ENCODE measurements around a stretch of chr10.

GRCh38 chr10:3485269-3485801 is 299.7 kb downstream of the KLF6 start:
- PRO-cap: bidirectional peak, plus-strand start at chr10:3485695, minus-strand start at chr10:3485439

DNA sequence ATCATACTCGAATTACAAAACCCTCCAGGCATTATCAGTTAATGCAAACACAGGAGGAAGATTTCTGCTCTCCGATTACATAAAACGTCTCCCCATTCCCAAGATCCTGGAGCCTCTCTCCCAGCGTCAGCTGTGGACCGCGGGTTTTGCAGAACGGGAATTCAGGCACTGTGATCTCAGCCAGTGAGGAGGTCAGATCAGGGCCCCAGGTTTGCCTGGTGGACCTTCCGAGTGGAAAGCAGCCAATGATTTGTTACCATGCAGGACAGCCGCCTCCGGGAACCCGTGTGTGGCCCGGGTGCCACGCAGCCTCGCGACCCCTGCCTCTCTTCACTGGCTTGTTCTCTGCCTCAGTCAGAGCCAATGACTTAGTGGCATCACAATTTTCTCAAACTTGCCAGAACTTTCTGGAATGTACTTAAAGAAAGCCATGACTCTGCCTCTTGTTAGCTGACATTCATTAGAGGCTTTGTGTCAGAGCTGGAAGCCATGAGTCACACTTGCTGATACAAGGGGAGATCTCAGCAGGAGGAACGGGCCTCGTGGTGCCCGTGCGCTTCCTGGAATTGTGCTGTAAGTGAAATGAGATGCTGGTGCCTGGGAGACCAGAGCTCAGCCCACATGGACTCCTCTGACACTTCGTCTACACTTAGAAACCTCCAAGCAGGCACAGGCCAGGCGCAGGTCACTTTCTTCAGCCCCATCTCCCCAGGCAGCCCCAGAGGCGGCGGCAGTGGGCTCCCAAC is 246.1 kb downstream of the KLF6 start:
- PRO-cap: bidirectional peak, plus-strand start at position 585 of the sequence, minus-strand start at position 335 of the sequence

GRCh38 chr10:3556079-3556580 is 228.9 kb downstream of the KLF6 start:
- PRO-cap: no peak

DNA sequence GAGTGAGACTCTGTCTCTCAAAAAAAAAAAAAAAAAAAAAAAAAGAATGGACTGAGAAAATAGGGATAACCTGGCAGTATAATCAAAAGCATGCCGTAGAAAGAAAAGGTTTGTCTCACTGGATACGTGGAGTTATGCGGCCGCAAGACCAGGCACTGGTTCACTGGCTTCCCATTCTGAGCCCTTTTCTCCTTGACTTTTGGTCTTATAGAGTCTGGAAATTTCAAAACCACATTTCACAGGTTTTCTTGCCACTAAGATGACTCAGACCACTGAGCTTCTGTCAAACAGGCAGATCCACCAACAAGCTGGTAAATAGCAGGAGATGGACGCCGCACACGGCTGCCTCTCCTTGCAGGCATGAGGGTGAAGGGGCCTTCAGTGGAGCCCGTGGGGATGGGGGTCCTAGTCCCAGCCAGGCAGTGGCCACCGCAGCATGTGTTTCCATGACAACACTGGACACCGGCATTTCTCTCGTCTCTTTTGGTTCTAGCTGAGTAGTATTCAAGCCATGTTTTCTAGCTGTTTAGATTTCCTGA is 55.6 kb downstream of the KLF6 start:
- PRO-cap: no peak

- PRO-cap: no peak
Observed at GRCh38 chr10:3778732-3779659, 6.0 kb downstream of the KLF6 start.

GRCh38 chr10:3780617-3781014 is 4.4 kb downstream of the KLF6 start:
- PRO-cap: no peak

- PRO-cap: unidirectional peak, minus-strand start at chr10:3861869
Observed at GRCh38 chr10:3861734-3861965, 76.6 kb upstream of the KLF6 start.

DNA sequence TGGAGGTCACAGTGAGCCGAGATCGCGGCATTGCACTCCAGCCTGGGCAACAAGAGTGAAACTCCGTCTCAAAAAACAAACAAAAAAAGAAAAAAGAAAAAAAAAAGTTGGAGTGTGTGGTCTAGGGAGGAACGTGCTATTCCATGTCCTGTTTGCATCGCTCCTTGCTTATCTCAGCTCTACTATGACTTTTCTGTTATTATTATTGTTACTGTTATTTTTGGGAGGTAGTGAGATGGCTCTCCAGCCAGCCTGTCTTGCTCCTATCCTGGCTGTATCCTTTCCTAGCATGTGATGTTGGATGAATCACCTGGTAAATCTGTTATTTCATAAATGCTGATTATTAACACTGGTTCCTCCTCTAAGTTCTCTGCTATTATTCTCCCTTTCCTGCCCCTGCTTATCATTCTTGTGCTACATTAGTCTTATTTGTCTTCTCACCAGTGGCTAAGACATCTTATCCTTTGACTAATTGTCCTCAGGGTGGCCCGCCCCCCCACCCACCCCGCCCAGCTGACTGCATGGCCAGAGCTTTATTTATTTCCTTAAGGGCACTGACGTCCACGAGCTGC is 109.9 kb upstream of the KLF6 start:
- PRO-cap: no peak

GRCh38 chr10:3908268-3908480 is 123.2 kb upstream of the KLF6 start:
- PRO-cap: no peak

GRCh38 chr10:4067262-4068259 is 282.6 kb upstream of the KLF6 start:
- PRO-cap: no peak

DNA sequence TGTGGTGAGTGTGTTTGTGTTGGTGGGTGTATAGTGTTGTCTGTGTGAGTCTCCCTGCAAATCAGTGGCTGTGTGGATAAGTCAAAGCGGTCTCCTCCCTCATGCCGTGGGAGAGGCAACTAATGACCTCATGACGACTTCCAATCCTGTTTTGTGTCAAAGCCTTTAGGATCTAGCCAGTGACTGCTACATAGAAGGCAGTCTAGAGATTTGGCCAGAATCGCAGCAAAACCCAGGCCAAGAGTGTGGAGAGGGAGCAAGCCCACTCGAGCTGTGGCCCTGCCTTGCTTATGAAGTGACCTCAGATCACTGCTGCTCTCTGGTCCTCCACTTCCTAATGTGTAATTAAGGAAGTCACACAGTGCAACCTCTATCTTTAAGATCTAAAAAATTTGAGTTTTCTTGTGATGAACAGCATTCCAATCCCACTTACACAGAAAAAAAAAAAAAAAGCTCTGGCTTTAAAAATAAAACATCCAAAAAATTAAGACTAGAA is 296.7 kb upstream of the KLF6 start:
- PRO-cap: no peak

GRCh38 chr10:4241455-4242321 is 456.7 kb upstream of the KLF6 start:
- PRO-cap: no peak

GRCh38 chr10:4270243-4270678 is 485.3 kb upstream of the KLF6 start:
- PRO-cap: no peak

DNA sequence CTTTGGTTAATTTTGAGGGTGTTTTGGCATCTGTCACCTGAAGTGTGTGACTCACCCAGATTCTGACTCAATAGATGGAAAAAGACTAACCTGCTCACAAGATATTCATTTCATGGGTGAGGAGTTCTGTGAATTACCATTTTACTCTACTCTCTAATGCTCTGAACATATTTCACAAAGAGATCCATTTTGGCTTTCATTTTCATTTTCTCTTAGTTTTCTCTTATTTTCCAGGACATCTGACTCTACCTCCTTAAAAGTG is 174.3 kb upstream of the AKR1E2 start:
- PRO-cap: no peak

GRCh38 chr10:4725712-4726473 is 100.1 kb upstream of the AKR1E2 start:
- PRO-cap: no peak

DNA sequence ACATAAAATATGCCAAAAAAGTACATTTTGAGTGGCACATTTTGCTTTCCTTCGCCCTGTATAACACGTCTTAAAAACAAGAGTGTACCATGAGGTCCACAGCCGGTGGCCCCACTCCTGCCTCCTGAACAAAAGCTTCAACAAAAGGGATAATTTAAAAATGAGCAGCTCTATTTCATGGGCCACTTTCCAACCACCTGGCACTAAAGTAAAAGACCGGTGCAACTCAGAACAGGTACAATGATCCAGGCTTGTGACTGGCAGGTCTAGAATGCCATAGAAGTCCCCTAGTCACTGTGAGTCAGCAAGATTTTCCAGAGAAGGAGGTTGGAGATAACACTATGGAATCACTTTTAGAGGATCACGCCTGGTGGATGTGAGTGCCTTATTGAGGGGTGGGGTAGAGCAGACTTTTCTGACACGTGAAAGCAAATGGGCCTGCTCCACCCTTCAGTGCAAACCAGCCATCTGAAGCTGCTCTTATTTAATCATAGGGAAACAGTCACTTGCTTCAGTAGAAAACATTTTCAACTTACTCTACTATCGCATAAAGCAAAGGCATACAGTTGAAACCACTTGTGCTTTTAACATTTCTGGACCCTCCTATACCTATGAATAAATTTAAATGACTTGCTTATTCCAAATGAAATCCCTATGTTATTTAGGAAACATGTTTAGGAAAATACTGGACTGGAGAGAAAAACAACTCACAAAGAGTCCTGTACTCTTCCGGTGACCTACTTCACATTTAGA is 21.6 kb upstream of the AKR1C1 start:
- PRO-cap: no peak

DNA sequence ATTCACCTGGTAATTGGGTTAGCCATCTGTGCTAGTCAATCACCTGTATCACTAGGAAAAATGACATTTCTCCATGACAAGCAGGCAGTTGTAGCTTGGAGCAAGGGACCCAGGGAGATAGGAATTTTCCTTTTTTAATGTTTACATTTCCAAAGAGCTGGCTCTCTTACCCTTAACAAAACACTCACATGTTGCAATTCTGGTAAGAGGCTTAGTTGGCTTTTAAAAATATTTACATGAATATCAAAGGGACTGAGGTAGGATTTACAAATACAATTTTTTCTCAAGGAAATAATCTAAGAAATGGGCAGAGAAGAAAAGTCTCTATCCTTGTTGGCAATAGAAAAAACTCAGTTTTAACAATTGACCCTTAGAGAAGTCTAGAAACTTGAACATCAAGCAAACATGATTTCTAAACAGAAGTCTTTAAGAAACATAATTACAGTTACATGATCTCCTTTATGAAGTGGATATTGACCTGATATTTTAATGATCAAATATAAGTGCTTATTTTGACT is 16.0 kb upstream of the AKR1C1 start:
- PRO-cap: no peak

GRCh38 chr10:5002080-5002418 is 1.6 kb downstream of the AKR1C2 start:
- PRO-cap: no peak

DNA sequence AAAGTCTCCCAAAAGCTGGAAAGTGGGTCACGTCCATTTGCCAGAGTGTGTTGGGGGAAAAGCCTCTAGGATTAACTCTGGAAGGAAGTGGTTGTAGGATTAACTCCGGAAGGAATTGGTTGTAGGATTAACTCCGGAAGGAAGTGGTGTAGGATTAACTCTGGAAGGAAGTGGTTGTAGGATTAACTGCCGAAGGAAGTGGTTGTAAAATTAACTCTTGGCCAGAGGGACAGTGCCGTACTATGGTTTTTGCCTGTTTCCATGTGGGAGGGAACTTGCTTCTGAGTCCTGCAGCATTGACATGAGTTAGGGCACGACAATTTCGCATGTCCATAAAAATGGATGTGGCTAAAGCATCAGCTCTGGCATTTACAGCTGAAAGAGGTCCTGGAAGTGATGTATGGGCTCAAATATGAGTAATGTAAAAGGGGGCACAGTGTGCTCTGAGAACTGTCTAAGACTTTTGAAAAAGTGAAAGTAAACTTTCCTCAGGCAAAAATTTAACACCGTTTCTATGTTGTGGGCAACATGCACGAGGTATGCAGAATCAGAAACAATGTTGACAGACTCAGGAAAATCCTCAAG is 37.6 kb upstream of the AKR1C2 start:
- PRO-cap: no peak

DNA sequence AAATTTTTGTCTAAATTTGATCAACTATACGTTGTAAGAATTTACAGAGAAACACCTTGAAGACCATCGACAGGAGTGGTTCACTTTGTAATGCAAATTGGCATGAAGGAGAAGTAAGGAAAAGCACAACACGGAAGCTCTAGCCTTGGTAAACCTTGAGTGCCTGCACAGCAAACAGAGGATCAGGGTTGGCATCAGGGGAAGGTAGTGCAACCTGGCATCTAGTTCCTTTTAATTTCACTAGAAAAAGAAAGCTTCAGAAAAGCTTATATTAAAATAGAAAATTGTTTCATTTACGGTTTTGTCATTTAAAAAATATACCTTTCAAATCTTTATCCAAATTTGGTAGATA is 1.1 kb downstream of the AKR1C4 start:
- PRO-cap: no peak